Right atrium auricular region (tissue), 2 donors: ENCODE results near the genes HCRT, STAT3, HSD17B1, PLEKHH3, G6PC1 and PTGES3L.

GRCh38 chr17:42185398-42185573 is at the start of gene HCRT:
HCRT (minus strand) TSS chr17:42185452.
- PRO-cap: no peak
- RAMPAGE, long total RNA, 2 experiments: no peak in any of the 2 experiments

DNA sequence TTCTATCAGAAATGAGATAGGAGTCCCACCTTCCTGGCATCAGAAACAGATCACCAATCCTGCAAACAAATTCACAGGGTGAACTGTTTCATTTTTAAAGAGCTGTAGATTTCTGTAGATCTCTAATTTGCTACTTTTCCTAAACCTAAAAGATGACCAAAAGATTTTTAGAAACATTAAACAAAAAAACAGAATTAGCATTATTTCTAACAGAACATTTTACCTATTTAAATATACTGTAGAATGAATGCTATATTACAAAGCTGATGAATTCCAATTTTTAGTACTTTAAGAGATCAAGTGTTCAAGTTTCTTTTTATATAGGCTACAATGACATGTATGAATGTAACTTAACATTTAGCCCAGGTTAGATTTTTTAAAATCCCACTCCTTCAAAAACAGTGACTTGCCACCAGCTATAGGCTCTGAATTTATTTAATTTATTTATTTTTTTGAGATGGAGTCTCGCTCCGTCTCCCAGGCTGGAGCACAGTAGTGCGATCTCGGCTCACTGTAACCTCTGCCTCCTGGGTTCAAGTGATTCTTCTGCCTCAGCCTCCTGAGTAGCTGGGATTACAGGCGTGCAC is 7.5 kb downstream of the STAT5B start:
- PRO-cap: no peak
- RAMPAGE, long total RNA, 2 experiments: no peak in any of the 2 experiments

- PRO-cap: no peak
- RAMPAGE, long total RNA, 2 experiments: no peak in any of the 2 experiments
Measured at GRCh38 chr17:42288614-42288933, 276 bp downstream of the STAT5A start.

GRCh38 chr17:42386798-42387065 is 1.5 kb downstream of the STAT3 start:
- PRO-cap: no peak
- RAMPAGE, long total RNA, 2 experiments: no peak in any of the 2 experiments

- PRO-cap: bidirectional peak, plus-strand start at chr17:42388856, minus-strand start at chr17:42388474; bidirectional peak, plus-strand start at chr17:42389183, minus-strand start at chr17:42389063
- RAMPAGE, long total RNA, 2 experiments: start-site peak on the minus strand in 2 of 2 experiments, at chr17:42388394-42388505 at its widest, 1,955 to 3,619 reads per replicate
Measured at GRCh38 chr17:42388243-42389557, at the start of gene STAT3. STAT3 (minus strand) TSS chr17:42388442.

DNA sequence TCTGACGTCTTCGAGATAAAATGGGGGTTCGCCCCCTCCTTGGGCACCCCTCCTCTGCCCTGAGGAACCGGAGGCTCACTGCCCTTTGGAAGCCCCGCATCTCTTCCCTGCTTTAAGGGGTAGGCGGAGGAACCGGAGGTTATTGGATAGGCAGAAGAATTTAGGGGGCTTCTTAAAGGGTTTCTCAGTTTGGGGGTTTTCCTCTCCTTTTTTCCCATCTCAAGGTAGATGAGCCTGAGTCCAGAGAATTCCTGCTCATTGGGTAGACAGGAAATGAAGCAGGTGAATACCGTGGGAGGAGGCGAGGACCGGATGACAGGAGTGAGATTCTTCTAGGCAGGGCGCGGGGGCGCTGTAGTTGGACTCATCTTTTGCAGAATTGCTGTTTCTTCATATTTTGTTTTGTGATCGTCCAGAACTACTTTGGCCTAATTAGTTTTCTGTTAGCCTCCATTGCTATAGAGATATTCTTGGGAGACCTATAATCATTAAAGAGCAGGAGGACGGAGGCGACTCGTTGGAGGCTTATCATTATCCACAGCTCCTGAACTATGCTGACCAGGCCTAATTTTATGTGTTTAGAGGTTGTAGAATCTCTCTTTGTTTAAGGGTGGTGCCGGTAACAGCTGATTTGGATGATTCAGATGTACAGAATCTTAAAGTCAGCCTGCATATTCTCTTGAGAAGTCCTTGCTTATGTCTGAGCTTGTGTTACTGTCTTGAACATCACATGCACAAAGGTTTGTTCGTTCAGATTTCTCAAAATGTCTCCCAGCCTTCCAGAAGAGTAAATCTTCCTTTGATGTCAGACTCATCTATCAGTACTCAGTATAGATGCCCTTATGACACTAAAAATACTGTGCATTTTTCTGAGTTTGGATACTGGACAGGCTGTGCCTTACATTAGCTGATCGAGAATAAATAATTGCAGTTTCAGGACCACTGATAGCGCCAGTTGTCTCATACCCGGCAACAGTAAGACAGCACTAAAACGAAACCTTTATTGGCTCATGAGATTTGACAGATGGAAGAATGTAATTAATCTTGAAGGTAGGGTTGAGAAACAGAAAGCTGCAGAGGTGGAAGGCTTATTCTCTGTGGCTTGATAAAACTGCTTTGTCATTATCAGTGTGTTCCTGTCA is 758 bp downstream of the ATP6V0A1 start:
- PRO-cap: bidirectional peak, plus-strand start at position 708 of the sequence, minus-strand start at position 553 of the sequence
- RAMPAGE, long total RNA, 2 experiments: no peak in any of the 2 experiments

DNA sequence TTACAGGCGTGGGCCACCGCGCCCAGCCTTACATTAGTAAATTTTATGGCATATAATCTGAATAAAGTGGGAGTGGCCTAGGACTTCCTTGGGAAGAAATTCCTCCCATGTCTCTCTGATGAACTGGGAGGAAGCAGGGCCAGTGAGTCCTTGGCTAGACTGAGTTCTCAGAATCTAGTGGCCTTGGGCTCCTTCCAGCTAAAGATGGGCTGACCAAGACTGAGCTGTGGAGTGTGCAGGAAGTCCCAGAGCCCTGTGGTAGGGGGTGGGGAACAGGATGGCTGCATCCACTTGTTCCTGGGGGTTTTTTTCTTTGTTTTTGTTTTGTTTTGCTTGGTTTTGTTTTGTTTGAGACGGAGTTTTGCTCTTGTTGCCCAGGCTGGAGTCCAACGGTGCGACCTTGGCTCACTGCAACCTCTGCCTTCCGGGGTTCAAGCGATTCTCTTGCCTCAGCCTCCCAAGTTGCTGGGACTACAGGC is 9.9 kb upstream of the NAGLU start:
- PRO-cap: no peak
- RAMPAGE, long total RNA, 2 experiments: no peak in any of the 2 experiments

GRCh38 chr17:42546110-42546381 is 6.7 kb upstream of the HSD17B1 start:
- PRO-cap: no peak
- RAMPAGE, long total RNA, 2 experiments: no peak in any of the 2 experiments

GRCh38 chr17:42548106-42548979 is 4.4 kb upstream of the HSD17B1 start:
- PRO-cap: no peak
- RAMPAGE, long total RNA, 2 experiments: no peak in any of the 2 experiments

- PRO-cap: no peak
- RAMPAGE, long total RNA, 2 experiments: no peak in any of the 2 experiments
Measured at GRCh38 chr17:42552826-42553159, at the start of gene HSD17B1. HSD17B1 (plus strand) TSS chr17:42552923.

DNA sequence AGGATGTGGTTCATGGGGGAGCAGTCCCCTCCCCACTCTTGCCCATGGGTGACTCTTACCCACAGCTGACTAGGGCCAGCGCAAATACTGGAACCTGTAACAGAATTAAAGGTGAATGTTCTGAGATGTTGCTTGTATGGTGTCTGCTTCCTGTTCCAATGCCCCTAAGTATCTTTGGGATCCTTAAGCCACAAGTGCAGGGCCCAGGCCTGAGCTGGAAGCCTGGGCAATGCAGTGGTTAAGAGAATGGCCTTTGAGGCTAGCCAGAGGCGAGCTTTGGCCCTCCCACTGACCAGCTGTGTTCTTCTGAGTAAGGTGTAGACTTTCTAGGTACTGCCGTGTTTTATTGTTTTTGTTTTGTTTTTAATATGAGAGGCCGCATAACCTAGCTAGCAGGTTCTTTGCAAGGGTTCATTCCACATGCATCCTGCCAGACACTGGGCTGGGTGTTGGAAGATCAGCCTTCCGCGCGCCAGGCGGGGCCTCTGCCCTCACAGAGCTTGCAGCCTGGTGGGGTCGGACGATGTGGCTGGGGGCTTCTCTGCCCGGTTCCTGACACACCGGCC is 665 bp upstream of the MLX start:
- PRO-cap: no peak
- RAMPAGE, long total RNA, 2 experiments: no peak in any of the 2 experiments

DNA sequence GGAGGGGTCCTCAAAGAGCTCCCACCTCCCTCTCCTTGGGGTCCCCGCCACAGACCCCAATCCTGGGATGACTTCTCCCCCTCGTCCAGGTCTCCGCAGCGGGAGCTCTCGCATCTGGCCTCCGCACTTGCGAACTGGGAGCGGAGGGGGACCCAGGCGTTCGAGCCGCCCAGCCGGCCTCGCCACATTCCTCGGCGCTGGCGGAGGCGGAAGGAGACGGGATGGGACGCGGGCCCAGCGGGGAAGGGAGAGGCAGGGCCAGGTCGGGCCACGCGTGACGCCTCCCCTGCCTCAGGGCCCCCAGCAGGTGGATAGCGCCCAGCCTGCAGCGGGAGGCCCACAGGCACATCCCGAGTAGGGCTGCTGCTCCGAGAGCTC is 929 bp downstream of the PLEKHH3 start:
- PRO-cap: bidirectional peak, plus-strand start at position 348 of the sequence, minus-strand start at position 136 of the sequence
- RAMPAGE, long total RNA, 2 experiments: start-site peak on the minus strand in 1 of 2 experiments, centred at position 207 of the sequence, 15 reads per replicate

- PRO-cap: unidirectional peak, minus-strand start at chr17:42676994
- RAMPAGE, long total RNA, 2 experiments: start-site peak on the minus strand in 2 of 2 experiments, at chr17:42676962-42677003 at its widest, 23 to 69 reads per replicate
Measured at GRCh38 chr17:42676254-42677203, at the start of gene PLEKHH3. PLEKHH3 (minus strand) TSS chr17:42676994.

GRCh38 chr17:42782712-42783224 is 2.4 kb downstream of the WNK4 start:
- PRO-cap: no peak
- RAMPAGE, long total RNA, 2 experiments: no peak in any of the 2 experiments

DNA sequence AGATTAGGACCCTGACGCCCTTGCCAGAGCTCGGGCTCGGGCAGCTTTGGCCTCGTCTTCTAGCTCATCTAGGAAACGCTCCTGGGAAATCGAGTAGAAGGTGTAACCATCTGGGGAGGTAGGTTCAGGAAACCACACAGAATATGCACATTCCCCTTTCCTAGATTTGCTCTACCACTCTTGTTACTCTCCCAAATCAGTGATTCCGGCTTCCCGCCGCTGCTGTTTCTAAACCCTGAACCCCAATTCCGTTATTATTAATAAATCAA is 512 bp downstream of the COA3 start:
- PRO-cap: no peak
- RAMPAGE, long total RNA, 2 experiments: no peak in any of the 2 experiments

DNA sequence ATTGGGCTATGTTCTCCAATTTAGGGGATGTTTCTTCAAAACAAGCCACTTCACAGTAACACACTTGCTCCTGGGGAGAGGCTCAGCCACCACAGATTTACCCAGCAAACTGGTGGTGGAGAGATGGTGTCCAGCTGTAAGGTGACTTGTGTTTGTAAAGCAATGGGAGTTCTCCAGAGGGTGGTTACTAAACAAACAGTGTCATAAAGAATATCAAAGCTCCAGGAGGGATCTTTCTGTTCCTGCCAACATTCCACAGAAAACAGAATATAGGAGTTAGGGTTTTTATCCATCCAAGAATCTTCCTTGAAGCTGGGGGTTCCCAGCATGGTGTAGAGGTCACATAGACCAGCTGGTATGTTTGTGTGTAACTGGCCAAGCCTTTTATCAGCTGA is 4.3 kb downstream of the CNTD1 start:
- PRO-cap: no peak
- RAMPAGE, long total RNA, 2 experiments: no peak in any of the 2 experiments

GRCh38 chr17:42900431-42900684 is 241 bp upstream of the G6PC1 start:
- PRO-cap: no peak
- RAMPAGE, long total RNA, 2 experiments: no peak in any of the 2 experiments

- PRO-cap: no peak
- RAMPAGE, long total RNA, 2 experiments: no peak in any of the 2 experiments
Measured at GRCh38 chr17:42900685-42901274, at the start of gene G6PC1. G6PC1 (plus strand) TSS chr17:42900799.

DNA sequence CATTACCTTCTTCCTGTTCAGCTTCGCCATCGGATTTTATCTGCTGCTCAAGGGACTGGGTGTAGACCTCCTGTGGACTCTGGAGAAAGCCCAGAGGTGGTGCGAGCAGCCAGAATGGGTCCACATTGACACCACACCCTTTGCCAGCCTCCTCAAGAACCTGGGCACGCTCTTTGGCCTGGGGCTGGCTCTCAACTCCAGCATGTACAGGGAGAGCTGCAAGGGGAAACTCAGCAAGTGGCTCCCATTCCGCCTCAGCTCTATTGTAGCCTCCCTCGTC is 10.3 kb downstream of the G6PC1 start:
- PRO-cap: no peak
- RAMPAGE, long total RNA, 2 experiments: no peak in any of the 2 experiments

GRCh38 chr17:42979752-42980676 is at the start of gene PTGES3L:
PTGES3L (minus strand) TSS chr17:42980080.
- PRO-cap: bidirectional peak, plus-strand start at chr17:42980175, minus-strand start at chr17:42980078; bidirectional peak, plus-strand start at chr17:42980565, minus-strand start at chr17:42980406
- RAMPAGE, long total RNA, 2 experiments: start-site peak on the minus strand in 2 of 2 experiments, at chr17:42980015-42980102 at its widest, 351 to 406 reads per replicate